ENCODE data around the gene LRRC73.

- PRO-cap = no peak
These were observed 1.1 kb downstream of the PTK7 start for GRCh38 chr6:43076957-43077821.

GRCh38 chr6:43173400-43174144 lies 2.5 kb downstream of the SRF start:
- PRO-cap = no peak

DNA sequence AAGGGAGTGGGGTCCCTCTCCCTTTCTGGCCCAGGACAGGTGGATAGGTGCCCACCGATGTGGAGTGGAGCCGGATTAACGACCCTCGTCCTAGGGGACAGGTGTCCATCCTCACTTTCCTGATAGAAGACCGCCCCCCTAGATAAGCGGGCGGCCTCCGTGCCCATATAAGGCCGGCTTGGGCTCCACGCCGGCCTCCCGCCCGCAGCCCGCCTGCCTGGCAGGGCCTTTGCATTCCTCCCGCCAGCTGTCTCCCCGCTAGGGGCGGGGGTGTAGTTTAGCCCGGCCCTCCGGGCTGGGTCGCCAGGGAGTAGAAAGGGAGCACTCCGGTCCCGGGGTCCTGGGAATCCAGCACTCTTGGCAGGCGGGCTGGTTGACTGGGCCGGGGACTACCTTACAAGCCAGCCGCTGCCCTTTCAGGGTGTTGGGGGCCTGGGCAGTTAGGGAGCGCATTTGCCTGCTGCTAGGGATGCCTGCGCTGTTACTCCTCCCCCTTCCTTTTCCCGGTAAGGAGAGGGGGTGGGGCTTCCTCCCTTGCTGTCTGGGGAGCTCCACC lies 3.2 kb downstream of the SRF start:
- PRO-cap = unidirectional peak, minus-strand start at position 483 of the sequence

DNA sequence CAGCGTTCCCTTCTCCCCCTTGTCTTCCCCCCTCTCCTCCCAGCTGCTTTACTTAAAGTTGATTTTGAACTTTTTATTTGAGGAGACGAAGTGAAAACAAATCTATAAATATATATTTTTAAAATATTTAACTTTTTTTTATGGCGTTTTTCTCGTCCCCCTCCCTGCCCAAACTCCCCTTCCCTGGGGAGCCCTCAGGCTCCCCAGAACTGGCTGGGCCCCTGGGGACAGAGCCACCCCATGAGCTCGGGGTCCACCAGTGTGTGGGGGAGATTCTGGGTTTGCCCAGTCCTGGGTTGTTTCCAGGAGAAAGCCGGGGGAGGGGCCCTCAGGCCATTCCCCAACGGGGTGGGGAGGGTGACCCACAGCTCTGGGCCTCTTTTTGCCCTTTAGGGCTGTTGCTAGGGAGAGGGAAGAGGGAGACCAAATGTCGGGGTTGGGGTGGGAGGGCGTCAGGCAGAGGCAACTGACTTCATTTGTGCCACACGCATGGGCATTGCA lies 2.1 kb upstream of the CUL9 start:
- PRO-cap = no peak

GRCh38 chr6:43222947-43223506 lies 6.3 kb downstream of the DNPH1 start:
- PRO-cap = no peak

GRCh38 chr6:43277474-43278453 lies 20.3 kb upstream of the SLC22A7 start:
- PRO-cap = no peak

GRCh38 chr6:43368551-43369115 lies 814 bp downstream of the ZNF318 start:
- PRO-cap = bidirectional peak, plus-strand start at chr6:43368962, minus-strand start at chr6:43368792

GRCh38 chr6:43454554-43454859 lies 841 bp downstream of the DLK2 start:
- PRO-cap = no peak

DNA sequence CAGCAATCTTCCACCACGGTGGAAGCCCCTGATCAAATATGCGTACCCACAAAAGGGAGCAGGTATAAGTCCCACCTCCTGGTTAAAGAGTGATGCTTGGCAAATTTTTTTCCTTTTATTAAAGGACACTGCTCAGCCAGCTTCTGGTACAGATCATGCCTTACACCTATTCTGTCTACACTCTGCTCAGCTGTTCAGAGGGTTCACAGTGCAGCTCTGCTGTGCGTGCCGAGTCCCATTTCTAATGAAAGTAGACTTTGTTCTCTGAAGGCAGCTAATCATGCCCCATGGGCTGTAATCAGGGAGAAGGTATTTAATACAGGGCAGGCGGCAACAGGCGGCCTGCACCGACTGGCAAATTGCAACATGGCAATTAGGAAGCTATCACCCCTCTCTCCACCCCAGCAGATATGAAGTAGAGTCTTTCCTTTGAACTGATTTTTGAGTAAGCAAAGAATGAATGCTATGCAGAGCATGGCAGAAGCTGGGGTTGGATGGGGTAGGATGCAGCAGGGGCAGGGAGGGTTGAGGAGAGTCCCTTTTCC lies 16.3 kb downstream of the LRRC73 start:
- PRO-cap = no peak

DNA sequence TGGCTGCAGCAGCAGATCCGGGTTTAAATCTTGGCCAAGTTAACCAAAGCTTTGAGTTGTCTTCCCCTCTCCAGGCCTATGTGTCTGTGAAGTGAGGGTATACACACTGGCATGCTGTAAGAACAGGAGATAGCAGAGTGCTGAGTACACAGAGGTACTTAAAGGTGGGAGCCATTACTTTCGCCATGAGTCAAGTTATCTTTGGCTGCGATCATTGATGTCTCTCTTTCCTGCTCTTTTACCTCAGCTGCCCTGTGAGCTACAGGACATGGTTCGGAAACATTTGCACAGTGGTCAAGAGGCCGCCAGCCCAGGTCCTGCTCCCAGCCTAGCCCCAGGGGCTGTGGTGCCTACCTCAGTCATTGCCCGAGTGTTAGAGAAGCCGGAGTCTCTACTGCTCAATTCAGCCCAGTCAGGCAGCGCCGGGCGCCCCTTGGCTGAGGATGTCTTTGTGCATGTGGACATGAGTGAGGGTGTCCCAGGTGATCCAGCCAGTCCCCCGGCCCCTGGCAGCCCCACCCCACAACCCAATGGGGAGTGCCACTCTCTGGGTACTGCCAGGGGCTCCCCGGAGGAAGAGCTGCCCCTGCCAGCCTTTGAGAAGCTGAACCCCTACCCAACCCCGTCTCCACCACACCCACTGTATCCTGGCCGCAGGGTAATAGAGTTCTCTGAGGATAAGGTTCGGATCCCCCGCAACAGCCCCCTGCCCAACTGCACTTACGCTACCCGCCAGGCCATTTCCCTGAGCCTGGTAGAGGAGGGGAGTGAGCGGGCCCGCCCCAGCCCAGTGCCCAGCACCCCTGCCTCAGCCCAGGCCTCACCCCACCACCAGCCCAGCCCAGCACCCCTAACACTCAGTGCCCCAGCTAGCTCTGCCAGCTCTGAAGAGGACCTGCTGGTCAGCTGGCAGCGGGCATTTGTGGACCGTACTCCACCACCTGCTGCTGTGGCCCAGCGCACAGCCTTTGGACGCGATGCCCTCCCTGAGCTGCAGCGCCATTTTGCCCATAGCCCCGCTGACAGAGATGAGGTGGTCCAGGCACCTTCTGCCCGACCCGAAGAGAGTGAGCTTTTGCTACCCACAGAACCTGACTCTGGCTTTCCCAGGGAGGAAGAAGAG lies 5.3 kb downstream of the LRRC73 start:
- PRO-cap = no peak

GRCh38 chr6:43509779-43510591 lies at the start of gene LRRC73:
Gene LRRC73, minus strand, starts transcription at chr6:43510346.
- PRO-cap = bidirectional peak, plus-strand start at chr6:43510416, minus-strand start at chr6:43510291

DNA sequence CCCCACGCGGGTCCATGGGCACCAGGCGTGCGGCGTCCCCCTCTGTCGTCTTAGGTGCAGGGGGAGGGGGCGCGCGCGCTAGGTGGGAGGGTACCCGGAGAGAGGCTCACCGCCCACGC lies 1.3 kb downstream of the VEGFA start:
- PRO-cap = no peak

- PRO-cap = no peak
These were observed 36.4 kb downstream of the VEGFA start for GRCh38 chr6:43806345-43806807.

- PRO-cap = no peak
These were observed 154.4 kb downstream of the MRPL14 start for GRCh38 chr6:43972765-43973309.

DNA sequence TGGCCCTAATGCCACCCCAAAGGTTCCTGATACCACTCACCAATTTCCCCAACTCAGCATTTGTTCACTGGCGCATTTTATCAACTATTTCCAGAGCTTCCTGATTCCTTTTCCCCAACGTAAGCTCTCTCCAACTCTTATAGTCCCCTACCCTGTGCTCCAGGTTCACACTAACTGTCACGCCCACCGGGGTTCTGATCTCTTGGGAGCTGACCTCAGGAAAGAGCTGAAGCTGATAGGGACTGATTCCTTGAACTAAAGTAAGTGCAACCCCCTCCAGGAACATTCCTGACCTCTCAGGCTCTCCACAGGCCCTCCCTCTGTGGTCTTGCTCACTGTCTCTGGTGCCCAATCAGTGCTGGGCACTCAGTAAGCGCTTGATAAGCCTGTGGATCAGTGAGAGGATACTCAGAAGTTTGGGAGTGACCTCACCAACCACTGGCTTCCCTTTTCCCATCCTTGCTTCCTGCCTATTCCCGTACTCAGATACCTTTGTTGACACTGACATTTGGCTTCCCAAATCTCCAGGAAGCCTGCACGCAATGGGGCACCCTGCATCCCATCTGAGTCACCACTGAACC lies 73.2 kb downstream of the MRPL14 start:
- PRO-cap = no peak

DNA sequence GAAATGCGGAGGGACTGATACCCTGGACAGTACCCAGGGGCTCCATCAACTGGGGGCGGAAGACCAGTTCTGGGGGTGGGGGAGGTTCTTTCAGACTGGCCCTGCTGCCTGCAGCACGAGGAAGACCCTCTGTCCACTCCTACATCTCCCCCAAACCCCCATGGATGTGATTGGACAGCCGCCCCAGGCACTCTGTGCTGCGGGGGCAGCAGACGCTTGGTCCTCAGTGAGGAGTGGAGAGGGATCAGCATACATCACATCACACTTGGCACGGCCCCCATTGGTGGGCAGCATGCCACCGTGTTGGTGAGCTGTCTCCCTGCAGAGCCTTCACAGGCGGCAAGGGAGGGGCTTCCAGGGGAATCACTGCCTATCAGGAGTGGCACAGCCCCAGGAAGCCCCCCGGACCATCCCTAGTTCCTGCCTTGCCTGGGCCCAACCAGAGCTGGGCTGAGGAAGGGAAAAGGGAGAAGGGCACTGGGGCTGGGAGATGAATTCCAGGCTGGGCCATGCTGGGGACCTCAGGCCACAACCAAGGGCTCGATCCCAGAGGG lies 70.4 kb downstream of the MRPL14 start:
- PRO-cap = bidirectional peak, plus-strand start at position 322 of the sequence, minus-strand start at position 228 of the sequence

DNA sequence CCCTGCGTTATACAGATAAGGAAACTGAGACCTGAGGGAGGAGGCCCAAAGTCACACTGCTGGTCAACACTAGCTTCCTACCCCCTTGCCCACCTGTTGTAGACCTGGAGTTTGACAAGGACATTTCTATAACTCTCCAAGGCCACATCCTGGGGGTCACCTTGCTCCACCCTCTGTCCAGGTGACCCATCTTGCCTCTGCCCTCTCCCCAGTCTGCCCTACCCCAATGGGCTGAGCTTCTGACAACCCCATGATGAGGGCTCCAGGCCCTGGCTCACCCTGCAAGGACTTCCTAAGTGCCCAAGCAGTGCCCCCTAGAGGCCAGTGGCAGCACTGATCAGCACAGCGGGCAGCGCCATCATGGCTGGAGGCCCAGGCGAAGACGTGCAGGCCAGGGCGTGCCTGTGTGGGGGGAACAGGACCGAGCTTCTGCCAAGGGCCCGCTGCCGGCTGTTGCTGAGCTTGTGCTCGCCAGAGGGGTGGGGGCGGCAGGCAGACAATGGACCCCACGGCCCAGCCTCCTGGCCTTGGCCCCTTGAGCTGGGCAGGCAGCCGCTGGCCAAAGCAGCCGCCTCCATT lies 64.5 kb downstream of the MRPL14 start:
- PRO-cap = no peak

GRCh38 chr6:44134133-44134780 lies 6.9 kb downstream of the TMEM63B start:
- PRO-cap = no peak

DNA sequence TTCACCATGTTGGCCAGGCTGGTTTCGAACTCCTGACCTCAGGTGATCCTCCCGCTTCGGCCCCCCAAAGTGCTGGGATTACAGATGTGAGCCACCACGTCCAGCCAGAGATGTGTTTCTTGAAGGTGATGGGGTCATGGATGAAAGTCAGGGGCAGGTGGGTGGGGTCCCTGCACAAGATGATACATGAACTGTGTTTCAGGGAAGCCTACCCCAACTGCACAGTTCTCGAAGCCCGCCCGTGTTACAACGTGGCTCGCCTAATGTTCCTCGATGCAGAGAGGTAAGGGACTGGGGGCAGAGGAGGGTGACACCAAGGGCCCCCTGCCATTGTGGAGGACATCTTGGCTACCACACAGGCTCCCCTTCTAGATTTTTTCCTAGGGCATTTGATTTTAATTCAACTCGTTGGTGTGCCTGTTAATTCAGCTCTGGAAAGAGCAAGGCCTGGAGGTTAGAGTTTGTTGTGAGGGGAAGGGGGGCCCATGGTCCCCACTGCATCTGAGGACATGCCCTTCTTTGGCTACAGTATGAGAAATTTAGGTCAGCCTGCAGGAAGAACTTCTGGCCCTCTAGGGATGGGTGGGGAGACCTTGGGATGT lies 11.9 kb upstream of the CAPN11 start:
- PRO-cap = no peak

GRCh38 chr6:44192278-44193230 lies 24.2 kb upstream of the MYMX start:
- PRO-cap = bidirectional peak, plus-strand start at chr6:44192762, minus-strand start at chr6:44192670

All from right cardiac atrium (tissue), 1 donor.